AG09309 (cell line): ENCODE results near the genes SNRNP27 and PCBP1.

- RRBS: no CpG with 5 or more reads among the region's 4 CpGs
Measured at GRCh38 chr2:69382527-69383169, 4.4 kb downstream of the GFPT1 start.

DNA sequence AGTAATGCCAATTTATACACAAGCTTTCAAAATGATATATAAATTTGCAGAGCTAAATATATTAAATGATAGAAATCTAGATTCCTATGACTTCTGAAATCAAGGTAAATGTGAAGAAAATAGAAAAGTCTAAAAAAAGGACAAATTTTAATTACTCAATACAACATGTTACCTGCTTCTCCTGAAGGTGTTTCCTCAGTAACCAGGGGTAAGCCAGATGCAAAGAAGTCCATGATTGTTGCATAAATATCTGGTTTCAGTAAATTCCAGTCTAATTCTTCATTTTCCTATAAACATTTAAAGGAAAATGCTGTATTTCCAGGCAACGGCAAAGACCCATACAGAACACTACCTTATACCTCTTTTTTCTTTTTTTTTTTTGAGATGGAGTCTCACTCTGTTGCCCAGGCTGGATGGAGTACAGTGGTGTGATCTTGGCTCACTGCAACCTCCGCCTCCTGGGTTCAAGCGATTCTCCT lies 22.2 kb downstream of the NFU1 start:
- RRBS: no CpG with 5 or more reads among the region's 3 CpGs

GRCh38 chr2:69465386-69465955 lies 28.2 kb upstream of the NFU1 start:
- RRBS: no CpG with 5 or more reads among the region's 9 CpGs

- RRBS: no CpG with 5 or more reads among the region's 3 CpGs
Measured at GRCh38 chr2:69582669-69583387, 60.7 kb downstream of the AAK1 start.

DNA sequence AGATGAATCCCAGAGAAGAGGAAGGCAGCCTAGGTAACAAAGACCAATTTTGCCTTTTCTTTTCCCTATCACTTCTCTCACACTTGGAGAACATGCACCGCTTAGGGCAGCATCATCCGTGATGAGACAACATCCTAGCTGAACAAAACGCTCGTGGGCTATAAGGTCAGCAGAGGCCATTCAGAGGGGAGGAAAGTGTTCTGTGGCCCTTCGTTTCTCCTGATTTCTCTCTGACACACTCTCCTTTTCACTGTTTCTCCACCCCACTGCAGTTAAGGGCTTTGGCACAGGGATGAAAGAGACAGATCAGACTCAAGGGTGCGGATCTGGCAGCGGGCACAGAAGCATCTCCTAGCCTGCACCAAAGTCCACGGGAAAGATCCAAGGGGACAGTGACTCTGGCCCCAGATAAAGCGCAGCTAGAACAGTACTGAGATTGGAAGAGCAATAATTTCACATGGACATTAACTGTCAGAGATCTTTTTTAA lies 2.4 kb downstream of the AAK1 start:
- RRBS: no CpG with 5 or more reads among the region's 9 CpGs

DNA sequence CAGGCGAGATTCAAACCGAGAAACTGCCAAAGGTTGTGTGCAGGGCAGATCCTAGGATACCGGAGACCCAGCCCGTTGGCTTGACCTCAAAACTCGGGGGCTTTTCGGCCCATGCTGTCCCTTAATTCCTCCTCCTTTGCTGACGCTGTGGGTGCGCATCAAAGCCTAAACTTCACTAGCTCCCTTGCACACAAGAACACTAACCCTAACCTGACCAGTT lies 938 bp upstream of the AAK1 start:
- RRBS: no CpG with 5 or more reads among the region's 8 CpGs

DNA sequence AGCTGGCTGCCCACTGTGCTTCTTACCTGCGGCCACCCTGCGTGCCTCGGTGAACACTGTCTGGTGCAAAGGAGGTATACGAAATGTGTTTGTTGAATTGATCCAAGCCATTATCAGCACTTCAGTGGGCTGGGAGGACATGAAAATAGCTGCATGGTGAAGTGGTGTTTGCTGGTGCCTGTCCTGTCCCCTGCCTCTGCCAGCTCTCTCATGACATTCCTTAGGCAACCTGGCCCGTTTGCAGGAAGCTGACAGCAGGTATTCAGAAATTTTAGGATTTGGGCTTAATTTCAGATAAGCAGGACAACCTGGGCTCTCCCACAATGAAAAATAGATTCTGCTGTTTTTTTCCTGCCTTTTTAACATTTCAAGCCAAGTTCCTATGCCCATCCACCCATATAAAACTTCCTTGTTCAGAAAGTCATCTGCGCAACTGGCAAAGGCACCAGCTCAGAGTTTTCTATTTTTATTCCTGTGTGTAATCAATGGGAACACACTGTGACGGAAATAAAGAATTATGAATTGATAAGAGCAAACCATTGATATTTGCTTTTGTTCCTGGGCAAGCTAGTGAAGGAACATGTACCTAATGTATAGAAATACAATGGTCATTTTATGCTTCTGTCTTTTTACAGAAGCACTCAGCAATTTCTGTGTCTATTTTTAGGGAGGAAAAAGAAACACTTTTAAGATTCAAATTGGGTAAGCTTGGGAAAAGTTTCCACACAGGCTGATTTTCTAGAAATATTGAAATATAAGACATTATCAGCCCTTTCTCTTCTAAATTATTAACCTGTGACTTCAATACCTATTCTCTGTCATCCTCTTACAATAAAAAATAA lies 30.7 kb upstream of the AAK1 start:
- RRBS: no CpG with 5 or more reads among the region's 7 CpGs

- RRBS: no CpG with 5 or more reads among the region's 12 CpGs
Measured at GRCh38 chr2:69804435-69804929, 25.0 kb upstream of the GMCL1 start.

DNA sequence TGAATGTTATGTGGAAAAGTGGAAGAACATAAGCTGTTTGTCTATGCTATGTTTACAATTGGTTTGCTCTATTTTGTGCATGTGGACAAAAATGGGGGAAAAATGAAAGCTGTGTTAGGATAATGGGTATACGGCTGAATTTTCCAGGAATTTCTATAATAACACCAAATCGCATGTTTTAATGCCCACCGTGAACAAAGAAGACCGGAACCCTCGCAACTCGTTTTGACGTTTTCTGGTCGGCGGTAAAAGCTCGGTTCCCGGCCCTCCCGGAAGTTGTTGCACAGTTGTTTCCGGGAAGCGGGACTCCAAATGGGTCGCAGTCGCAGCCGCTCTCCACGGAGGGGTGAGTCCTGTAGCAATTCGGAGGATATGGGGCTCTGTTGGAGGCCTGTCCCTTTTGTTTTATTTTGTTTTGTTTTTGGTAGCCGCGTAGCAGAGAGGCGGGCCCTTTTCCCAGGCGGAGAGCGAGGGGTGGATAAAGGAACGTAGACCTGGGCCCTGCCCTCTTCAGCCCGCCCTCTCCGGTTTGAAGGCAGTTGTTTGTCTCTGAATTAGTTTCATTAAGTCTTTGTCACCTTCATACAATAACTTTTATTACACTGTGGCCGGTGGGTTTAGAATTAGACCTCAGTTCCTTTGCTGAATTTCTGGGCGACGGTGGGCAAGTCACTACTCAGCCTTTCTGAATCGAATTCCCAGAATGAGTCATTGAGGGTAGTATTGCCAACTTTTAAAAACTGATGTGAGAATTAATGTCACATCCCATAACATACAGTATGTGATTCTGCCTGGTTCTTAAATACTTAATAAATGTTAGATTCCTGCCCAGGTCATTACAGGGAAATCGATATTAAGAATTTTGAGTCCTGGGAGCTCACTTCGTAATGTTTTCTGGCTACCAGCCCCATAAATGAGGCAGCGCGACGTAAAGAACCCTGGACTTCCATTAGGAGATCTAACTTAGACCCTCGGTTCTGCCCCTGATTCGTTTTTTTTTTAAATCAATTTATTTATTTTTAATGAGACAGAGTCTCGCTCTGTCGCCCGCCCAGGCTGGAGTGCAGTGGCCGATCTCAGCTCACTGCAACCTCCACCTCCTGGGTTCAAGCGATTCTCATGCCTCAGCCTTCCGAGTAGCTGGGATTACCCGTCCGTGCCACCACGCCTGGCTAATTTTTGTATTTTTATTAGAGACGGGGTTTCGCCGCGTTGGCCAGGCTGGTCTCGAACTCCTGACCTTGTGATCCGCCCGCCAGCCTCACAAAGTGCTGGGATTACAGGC lies at the start of gene SNRNP27:
TSS of gene SNRNP27 (plus strand) at position 284 of the 1,285 bp plus-strand sequence.
- RRBS: 1% methylated on average over 10 of the region's 54 CpGs

- RRBS: 2% methylated on average over 30 of the region's 69 CpGs
Measured at GRCh38 chr2:69913822-69914998, 699 bp upstream of the MXD1 start.

GRCh38 chr2:69945261-69946032 lies 16.0 kb downstream of the ASPRV1 start:
- RRBS: no CpG with 5 or more reads among the region's 12 CpGs

GRCh38 chr2:69964231-69965029 lies 3.0 kb upstream of the ASPRV1 start:
- RRBS: no CpG with 5 or more reads among the region's 10 CpGs

DNA sequence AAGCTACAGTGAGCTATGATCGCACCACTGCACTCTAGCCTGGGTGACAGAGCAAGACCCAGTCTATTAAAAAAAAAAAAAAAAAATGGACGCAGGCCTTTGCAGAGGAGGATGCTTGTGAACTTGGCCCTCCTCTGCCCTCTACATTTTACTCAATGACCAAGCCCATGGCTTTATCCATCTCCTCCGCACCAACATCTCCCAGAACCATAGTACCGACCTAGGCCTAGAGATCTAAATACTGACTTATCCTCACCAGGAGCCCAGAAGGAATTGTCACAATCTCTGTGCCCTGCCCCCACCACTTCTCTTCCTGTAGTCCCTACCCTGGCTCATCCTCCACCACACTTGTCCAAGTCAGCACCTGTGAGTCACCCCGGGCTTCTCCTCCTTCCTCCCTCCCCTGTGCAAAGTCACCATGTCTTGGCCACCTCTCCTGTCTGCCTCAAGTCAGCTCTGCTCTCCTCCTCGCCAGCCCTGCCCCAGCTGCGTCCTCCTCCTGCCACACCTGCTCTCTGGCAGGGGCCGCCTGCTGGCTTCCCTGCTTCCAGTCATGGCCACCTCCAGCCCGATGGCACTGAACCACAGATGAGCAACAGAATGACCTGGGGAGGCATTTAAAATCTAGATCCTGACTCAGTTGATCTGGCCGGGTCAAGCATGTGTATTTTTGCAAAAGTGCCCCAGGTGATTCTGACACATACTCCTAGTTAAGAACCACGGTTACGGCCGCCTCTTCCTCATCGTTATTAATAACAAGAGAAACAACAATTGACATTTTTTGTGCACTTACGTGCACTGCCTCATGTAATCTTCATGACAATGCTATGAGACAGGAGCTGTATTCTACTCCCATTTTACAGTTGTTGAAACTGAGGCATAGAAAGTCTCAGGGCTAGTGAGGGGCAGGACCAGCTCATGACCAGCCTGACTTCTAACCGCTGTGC lies 36.0 kb upstream of the ASPRV1 start:
- RRBS: no CpG with 5 or more reads among the region's 16 CpGs

GRCh38 chr2:70083193-70084220 lies 3.8 kb upstream of the PCBP1 start:
- RRBS: no CpG with 5 or more reads among the region's 9 CpGs

DNA sequence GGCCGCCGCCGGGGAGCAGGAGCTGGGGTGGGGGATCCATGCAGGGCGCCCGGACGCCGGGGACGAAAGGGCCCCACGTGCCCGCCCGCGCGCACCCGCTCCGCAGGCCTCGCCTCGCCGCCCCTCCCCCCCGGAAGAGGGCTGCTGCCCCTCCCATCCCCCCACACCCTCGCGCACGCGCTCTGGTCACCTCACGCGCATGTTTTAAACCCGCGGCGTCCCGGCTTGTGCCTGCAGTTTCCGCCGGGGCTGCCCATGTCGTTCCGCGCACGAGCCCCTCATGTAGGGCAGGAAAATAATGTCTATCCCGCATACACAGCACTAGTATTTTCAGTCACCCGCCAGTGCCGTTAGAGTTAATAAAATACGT lies 409 bp upstream of the PCBP1 start:
- RRBS: 2% methylated on average over 21 of the region's 39 CpGs

DNA sequence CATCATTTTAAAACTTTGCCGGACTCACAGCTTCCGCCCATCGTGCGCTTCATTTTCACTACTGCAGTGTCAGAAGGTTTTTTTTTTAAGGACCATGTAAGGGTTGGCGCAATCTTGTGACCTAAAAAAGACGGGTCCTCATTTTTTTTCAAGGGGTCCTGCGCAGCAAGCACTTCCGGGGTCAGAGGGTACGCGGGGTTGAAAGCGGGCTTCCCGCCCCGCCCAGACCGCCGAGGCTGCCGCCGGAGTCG lies at the start of gene PCBP1:
TSS of gene PCBP1 (plus strand) at position 225 of the 251 bp plus-strand sequence.
- RRBS: under 1% methylated on average over 11 of the region's 18 CpGs

- RRBS: no CpG with 5 or more reads among the region's 5 CpGs
Measured at GRCh38 chr2:70095069-70095661, 7.9 kb downstream of the PCBP1 start.

- RRBS: 6% methylated on average over 4 of the region's 42 CpGs
Measured at GRCh38 chr2:70258301-70259172, 600 bp downstream of the PCYOX1 start.

- RRBS: no CpG with 5 or more reads among the region's 3 CpGs
Measured at GRCh38 chr2:70524824-70525661, 28.6 kb downstream of the TGFA start.